ENCODE results near the gene ITGAD.

- PRO-cap = bidirectional peak, plus-strand start at chr16:31118722, minus-strand start at chr16:31118578
Measured at GRCh38 chr16:31118409-31118864, 973 bp downstream of the KAT8 start.

DNA sequence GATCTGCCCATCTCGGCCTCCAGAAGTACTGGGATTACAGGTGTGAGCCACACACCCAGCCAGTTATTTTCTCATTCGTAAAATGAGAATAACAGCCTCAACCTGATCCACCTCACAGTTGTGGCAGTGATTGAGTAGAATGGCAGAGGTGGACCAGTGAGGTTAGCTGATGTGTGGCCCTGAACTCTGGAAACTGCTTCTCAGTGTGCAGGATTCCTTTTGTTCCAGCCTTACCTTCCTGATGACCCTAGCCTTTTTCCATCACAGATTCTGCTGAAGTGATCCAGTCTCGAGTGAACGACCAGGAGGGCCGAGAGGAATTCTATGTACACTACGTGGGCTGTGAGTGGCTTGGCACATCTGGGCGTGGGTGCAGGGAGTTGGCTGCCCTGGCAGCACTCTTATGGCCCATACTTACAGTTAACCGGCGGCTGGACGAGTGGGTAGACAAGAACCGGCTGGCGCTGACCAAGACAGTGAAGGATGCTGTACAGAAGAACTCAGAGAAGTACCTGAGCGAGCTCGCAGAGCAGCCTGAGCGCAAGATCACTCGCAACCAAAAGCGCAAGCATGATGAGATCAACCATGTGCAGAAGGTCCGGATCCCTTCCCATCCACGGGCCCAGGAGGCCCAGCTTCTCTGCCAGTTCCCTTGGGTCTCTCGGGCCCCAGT is 2.6 kb downstream of the KAT8 start:
- PRO-cap = no peak

GRCh38 chr16:31131425-31132232 is 3.9 kb downstream of the PRSS8 start:
- PRO-cap = no peak

DNA sequence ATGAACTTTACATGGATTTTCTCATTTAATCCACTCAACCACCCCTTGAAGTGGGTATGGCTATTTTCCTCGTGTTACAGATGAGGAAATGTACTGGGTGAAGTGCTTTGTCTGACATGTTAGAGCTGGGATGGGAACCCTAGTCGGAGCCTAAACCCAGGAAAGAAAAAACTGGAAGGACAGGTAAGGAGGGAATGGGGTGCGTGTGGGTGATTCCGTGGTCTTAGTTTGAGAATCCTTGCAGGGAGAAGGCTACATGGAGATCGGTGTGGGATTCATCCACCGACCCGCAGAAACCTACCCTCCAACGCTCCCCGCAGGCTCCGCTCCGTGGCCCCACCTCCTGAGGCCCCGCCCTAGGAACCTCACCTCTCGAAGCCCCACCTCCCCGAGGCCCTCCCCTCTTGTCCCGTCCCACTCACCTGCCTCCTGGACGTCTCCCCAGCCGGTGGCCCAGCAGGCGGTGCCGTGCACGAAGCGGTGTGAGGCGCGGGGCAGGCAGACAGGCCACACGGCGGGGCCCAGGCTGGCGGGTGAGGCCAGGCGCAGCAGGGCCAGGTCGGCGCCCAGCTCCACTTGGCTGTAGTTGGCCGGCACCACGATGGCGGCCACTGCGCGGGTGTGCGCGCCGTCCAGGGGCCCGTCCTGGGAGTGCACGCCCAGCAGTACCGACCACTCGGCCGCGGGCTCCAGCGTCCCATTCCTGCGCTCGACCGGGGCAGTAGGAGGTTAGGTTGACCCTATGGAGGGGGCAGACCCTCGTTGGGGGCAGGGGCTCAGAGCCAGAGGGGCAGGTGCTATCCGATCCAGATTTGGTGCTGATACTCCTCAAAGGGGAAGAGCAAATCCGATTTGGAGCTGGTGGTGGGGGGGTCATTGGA is 1.7 kb downstream of the PRSS36 start:
- PRO-cap = no peak

GRCh38 chr16:31188701-31189489 is 9.0 kb downstream of the FUS start:
- PRO-cap = no peak

DNA sequence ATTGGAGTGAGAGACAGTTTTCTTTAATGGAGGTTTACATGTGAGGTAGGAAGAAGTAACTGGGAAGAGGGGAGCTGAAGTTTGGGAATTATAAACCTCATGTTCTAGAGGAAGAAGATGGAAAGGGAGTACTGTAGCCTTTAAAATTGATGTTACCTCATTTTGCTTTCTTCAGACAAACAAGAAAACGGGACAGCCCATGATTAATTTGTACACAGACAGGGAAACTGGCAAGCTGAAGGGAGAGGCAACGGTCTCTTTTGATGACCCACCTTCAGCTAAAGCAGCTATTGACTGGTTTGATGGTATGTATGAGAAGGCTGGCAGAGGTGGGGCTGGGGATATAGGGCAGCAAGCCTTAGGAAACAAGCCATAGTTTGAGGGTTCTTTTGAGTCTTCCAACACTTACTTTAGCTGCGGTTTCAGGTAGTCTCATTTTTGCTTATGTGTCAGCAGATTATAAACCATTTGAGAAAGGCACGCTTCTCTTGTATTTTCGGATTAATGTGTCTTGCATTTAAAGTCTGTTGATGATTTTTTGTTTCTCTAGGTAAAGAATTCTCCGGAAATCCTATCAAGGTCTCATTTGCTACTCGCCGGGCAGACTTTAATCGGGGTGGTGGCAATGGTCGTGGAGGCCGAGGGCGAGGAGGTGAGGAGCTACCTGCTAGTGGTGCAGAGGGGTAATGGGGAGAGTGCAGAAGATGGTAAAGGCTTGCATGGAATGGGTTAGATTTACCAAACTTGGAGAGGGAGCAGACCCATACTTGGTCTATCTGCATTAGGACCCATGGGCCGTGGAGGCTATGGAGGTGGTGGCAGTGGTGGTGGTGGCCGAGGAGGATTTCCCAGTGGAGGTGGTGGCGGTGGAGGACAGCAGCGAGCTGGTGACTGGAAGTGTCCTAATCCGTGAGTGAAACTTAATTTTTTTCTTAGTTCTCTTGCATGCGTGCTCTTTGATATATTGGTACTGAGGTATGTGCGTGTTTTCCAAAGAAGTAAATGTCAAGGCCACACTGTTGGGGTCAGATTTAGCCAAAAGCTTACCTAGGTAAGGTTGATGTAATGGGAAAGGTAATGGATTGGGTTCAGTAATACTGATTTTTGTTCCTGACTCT is 9.9 kb downstream of the FUS start:
- PRO-cap = no peak

DNA sequence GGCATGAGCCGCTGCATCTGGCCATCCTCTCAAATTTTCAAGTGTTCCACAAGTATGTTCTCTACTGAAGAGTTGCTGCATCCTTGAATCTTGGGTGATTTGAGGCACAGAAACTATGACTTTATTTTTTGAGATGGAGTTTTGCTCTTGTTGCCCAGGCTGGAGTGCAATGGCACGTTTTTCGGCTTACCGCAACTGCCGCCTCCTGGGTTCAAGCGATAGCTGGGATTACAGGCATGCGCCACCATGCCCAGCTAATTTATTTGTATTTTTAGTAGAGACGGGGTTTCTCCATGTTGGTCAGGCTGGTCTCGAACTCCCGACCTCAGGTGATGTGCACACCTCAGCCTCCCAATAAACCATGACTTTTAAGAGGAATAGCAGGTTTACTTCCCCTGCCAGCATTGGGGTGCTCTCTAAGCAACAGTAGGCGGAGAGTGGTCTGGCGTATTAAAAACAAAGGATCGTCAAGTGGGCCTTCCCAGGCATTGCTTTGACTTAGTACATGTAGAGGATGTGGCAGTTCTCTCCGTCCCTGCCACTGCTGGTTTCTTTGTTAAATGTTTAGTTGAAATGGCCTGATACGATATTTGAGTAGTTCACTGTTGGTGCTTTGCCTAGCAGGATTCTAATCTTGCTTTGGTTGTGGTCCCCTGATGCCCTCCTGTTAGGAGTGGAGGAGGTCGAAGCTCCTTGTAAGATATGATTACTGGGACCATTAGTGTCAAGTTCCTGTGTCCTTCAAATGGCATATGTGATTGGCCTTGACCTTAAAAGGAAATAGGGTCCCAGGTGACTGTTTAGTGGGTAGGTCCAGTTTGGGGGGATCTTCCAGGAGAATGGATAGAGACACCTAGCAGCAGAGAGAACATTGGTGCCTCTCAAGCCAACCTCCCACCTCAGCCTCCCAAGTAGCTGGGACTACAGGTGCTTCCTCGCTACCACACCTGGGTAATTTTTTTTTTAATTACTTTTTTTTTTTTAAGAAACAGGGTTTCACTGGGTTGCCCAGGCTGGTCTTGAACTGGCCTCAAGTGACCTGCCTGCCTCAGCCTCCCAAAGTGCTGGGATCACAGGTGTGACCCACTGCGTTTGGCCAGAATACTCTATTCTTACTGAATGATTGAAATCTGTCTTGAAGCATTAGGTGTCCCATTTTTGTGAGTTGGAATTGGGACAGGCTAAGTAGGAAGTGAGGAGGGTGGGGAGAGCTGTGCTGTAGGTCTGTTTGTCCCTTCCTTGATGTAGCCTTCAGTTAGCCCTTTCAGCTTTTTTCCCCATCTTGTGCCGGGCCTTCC is 9.3 kb downstream of the PYCARD start:
- PRO-cap = no peak

- PRO-cap = bidirectional peak, plus-strand start at chr16:31215492, minus-strand start at chr16:31215388
Measured at GRCh38 chr16:31214583-31215715, 1.0 kb downstream of the TRIM72 start.

DNA sequence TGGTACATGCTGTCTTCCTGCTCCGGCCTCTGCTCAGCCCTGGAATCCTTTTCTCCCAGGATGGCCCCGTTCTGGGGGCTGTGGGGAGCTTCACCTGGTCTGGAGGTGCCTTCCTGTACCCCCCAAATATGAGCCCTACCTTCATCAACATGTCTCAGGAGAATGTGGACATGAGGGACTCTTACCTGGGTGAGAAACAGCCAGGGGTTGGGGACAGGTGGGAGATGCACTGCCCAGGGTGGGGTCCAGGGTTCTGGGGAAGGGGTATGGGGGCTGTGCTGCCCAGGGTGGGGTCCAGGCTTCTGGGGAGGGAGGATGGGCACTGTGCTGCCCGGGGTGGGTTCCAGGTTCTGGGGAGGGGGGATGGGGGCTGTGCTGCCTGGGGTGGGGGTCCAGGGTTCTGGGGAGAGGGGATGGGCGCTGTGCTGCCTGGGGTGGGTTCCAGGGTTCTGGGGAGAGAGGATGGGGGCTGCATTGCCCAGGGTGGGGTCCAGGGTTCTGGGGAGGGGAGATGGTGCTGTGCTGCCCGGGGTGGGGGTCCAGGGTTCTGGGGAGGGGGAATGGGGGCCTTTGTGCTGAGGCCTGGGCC is 7.1 kb downstream of the ITGAX start:
- PRO-cap = no peak

GRCh38 chr16:31371287-31371770 is 16.4 kb downstream of the ITGAX start:
- PRO-cap = no peak

- PRO-cap = no peak
Measured at GRCh38 chr16:31393019-31393498, at the start of gene ITGAD. TSS of gene ITGAD (plus strand) at chr16:31393335.

GRCh38 chr16:31451150-31452279 is 7.8 kb upstream of the ARMC5 start:
- PRO-cap = no peak

DNA sequence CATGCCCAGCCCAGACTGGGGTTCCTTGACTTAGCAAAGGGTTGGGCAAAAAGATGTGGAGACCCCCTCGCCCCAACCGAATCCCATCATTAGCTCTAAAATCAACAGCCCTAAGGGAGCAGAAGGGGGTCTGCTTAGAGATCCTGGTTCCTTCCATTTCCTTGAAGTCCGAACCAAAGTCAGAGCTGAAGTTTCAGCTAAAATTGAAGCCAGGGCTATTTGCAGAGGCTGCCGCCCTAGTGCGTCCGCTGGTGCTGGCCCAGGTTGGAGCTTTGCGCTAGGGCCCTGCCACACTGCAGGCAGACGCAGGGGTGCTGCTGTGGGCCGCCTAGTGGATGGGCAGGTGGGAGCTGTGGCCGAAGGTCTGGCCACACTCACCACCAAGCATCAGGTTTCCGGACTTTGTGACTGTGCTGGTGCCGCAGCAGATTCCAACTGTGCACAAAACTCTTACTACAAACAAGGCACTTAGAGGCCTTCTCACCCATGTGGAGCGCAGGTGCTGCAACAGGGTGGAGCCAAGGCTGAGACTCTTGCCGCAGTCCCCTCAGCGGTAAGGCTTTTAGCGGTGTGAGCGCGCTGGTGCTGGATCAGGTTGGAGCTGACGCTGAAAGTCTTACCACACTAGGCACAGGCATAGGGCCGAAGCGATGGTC is 1.4 kb upstream of the ARMC5 start:
- PRO-cap = bidirectional peak, plus-strand start at position 558 of the sequence, minus-strand start at position 437 of the sequence

DNA sequence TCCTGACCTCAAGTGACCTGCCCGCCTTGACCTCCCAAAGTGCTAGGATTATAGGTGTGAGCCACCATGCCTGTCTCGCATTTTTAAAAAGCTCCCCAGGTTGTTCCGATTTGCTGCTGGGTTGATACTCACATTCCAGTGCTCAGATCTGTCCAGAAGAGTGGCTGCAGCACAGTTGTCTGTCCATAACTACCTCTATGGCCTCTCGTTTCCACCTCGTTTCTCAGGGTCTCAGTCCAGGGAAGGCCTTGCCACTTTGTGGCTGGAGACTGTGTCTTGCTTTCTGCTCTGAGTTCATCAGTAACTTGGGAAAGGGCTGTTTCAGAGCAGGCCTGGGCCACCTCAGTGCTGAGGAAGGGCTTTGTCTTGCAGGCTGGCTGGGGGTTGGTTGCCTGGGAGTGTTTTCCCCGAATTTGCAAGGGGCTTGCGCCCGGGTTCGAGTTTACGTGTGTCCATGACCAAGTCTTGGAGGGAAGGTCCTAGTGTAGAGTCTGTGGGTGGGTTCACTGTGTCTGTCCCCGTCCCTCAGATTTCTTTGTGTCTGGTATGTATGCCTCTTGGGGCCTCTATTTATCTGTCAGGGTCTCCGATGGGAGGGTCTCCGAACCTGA is 767 bp upstream of the TGFB1I1 start:
- PRO-cap = unidirectional peak, plus-strand start at position 345 of the sequence

GRCh38 chr16:31475902-31477031 is 4.3 kb downstream of the TGFB1I1 start:
- PRO-cap = unidirectional peak, plus-strand start at chr16:31476426; bidirectional peak, plus-strand start at chr16:31477131, minus-strand start at chr16:31476984

- PRO-cap = no peak
Measured at GRCh38 chr16:31488568-31488900, 5.6 kb downstream of the SLC5A2 start.

DNA sequence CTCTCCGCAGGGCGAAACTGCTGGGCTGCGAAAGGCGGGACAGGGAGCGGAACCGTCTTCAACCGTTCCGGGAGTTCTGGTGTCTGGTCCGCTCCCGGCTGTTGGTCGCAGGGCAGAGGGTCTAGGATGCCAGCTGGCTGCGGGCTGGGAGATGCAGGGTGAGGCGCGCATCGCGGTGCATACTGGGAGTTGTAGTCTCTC is 138 bp downstream of the TP53TG3 start:
- PRO-cap = no peak

- PRO-cap = no peak
Measured at GRCh38 chr16:35196449-35196720, 1737.0 kb downstream of the TP53TG3F start.

- PRO-cap = no peak
Measured at GRCh38 chr16:35207716-35208188, 1748.3 kb downstream of the TP53TG3F start.

GRCh38 chr16:35469014-35469437 is 2009.6 kb downstream of the TP53TG3F start:
- PRO-cap = no peak